Hematopoietic multipotent progenitor cell (in vitro differentiated cells): ENCODE data around the gene WDR86.

DNA sequence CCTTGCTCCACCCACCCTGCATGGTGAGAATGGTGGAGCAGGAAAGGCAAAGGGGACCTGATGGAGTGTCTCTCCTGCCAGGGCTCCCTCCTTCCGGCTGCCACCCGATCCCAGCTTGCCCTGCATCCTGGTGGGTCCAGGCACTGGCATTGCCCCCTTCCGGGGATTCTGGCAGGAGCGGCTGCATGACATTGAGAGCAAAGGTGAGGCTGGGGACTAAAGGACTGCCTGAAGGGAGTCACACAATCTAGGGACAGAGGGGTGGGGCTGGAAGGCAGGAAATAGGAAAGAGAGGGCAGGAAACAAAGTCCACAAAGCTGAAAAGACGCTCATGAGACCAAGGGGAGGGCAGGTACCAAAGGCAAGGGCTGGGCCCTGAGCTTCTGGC is 12.0 kb downstream of the ATG9B start:
- CAGE, long polyA plus RNA, result no peak

DNA sequence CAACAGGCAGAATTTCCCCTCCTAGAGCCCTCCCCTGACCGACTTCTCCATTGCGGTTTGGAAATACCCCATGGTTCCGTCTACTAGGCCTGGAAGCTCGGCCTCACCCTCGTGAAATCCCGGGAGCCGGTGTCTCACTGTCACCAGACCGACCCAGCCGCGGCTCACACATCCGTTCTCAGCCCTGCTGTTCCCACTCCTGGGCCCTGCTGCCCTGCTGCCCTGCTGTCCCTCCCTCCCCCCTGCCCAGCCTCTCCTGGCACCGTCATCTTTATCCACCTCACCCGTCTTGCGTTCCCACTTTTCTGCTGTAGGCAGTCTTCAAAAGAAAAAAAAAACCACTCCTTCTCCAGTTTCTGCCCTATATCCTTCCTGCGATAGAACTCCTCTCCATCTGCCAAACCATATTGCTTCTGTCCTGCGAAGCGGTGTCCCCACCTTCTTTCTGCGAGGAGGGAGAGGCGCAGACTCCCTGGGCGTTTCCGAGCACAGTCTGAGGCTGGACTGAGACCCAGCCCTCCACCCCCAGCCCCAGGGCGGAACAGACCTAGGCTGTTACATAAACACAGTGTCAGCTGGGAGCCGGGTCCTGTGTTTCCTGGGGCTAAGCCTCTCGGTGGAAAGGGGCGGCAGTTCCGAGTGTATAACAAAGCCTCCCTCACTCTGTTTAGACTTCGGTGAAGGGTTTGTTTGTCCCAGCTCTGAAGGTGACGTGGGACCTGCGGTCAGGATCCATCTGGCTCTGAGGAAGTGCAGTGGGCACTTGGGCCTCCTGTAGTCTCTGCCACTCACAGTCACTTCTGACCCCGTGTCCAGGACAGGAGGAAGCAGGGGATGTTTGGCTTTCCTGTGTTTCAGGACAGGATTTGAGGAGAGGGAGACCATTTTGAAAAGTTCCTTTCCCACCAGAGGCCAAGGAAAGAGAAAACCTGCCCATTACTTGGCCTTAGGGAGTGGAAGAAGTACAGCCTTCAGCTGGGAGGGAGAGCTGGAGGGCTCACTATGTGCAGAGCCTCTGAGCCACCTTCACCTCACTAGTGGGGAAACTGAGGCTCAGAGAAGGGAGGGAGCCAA is 2.9 kb downstream of the AGAP3 start:
- CAGE, long polyA plus RNA, result start-site peak on the minus strand centred at position 512 of the sequence, 44 bp wide, 27 reads

DNA sequence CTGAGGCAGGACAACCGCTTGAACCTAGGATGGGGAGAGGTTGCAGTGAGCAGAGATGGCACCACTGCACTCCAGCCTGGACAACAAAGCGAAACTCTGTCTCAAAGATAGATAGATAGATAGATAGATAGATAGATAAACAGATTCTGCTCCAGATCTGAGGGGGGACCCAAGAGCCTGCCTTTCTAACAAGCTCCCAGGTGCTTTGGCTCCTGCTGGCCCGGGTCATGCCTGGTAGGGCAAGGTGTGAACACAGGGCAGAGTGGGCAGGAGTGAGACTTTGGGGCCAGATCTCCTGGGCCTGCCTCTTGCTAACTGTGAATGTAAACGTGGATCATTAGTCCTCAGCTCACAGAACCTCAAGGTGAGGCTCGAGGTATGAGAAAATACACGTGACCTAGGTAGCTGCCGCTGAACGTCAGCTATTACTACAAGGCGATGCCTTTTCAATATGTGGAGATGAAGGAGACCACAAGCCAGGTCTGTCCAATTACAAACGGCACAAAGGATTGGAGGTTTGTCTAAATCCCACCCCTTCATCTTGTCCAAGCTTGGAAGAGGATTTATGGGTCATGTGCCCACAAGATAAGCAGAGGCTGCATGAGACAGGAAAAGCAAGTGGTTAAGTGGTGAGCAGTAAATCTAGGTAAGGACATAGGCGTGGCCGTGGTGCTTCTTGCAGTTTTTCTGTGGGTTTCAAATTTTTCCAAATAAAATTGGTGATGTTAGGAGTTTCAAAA is 1.5 kb upstream of the IQCA1L start:
- CAGE, long polyA plus RNA, result no peak

GRCh38 chr7:151238611-151239283 is 6.5 kb downstream of the CHPF2 start:
- CAGE, long polyA plus RNA, result no peak

DNA sequence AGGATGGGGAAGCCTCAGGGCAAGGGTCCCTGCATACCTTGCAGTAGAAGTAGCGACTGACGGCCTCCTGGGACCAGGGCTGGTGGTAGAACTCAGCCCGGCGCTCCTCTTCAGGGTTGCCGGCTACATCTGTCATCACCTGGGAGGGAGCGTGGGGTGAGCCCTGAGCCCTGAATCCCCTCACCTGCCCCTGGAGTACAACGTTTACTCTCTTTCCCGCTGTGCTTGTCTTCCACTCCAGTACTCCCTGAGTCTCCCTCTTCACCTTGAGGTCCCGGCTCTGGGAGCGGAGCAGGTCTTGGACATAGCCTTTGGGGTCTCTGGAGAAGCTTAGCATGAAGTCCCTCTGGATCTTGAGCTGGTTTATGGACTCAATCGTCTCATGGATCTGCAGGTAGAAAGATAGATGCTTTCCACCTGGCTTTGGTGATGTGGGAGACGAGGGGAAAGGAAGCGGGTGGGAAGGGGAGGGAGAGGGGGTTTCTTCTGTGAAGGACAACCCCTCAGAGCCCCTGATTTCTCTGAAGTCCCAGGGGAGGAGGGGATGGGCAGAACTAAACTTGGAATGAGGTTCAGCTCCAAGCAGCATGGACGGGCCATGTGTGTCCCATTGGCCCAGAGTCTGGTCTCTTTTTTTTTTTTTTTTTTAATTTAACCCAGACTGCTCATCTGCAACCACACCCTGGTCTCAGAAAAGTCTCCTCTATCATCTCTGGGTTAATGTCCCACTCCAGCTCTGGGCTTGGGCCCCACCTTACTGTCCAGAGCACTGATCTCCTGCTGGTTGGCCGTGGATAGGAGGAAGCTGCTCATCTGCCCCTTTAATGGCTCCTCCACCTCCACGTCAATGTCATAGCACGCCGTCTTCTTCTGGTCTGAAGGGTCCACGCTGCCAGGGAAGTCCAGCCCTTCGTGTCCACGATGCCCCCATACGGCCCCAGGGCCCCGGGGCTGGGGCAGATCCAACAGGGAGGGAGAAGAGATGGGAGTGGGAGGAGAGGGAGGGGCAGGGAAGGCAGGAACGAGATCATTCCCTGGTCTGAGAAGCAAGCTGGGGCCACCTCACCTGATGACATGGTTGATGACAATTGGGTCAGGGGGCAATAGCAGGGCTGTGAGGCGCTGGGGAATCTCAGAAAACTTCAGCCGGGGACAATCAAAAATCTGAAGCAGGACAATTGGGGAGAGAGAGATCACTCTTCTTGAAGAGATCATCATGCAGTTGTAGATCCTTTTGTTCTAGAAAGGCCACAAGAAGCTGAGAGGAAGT is 7.5 kb downstream of the CHPF2 start:
- CAGE, long polyA plus RNA, result no peak

GRCh38 chr7:151252264-151252913 is 3.9 kb upstream of the SMARCD3 start:
- CAGE, long polyA plus RNA, result no peak

GRCh38 chr7:151351846-151352398 is 10.3 kb downstream of the NUB1 start:
- CAGE, long polyA plus RNA, result no peak

DNA sequence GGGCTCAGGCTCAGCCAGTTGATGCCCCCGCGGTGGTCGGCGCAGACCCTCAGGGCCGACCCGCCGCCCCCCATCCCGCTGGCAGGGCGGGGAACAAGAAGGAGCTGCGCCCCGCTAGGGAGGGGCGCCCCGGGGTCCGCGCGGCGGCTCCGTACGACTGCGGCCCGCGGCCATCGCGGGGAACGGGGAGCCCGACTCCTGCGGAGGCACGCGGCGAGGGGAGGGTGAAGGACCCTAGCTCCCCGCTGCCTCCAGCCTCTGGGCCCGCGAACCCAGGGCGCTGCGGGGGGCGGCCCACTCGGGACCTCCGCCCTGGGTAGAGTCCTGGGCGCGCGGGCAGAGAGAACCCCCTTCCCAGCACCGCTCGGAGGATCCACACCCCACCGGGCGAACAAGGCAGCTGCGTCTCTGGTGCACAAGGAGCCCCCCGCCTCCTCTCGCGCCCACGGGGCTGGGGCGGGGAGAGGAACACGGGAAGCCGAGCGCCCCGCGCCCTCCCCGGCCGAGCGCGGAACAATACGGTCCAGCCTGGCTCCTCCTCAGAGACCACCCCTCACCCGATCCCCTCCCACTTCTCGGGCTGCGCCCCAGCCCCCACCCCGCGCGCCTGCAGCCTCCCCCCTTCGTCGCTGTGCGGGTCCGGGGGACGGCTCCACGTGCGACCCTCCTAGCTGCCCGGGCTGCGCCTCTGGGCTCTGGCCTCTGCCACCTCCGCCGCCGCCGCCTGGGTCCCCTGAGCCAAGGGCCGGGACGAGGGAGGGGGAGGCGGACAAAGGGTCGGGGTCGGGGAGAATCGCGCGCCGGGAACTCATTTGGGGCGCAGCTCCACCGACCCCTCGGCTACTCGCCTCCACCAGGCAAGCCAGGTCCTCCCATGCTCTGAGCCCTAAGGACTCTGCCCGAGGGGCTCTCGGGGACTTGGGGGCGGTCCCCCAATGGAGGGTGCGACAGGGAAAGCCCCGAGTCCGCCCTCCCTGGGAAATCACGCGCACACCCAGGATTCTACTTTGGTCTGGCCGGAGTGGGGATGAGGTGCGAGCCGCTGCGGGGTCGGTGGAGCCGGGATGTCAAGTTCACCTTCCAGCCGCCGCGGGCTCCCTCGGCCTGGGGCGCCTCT is at the start of gene WDR86:
Gene WDR86 (minus strand): TSS at position 523 of the 1,117 bp plus-strand sequence.
- CAGE, long polyA plus RNA, result no peak

DNA sequence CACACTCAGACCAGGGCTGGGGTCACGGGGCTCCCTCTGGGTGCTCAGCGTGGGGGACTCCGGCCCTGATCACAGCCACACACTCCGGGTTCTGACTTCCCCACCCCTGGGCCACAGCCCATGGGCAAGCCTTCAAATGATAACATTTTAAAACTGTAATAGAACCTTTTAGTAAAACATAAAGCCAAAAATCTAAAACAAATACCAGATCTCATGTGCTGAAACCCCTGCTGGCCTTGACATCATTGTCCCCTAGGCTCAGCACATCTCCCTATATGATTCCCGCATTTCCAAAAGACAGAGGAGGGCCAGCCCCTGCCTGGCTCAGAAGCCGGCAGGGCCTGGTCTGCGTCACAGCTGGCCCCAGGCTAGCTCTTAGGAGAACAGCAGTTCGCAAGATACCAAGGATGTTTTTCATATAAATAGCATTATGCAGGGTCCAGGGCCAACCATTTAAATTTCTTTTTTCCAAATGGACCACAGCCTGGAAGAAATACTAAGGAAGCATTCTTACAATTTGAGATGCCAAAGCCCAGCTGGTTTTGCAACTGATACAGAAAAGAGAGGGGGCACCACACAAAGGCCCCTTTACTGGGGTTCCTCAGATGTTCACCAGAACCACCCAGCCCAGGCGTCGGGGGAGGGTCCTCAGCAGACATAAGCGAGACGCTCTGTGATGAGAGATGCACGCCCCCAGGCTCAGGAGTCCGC is 3.2 kb downstream of the CRYGN start:
- CAGE, long polyA plus RNA, result no peak

DNA sequence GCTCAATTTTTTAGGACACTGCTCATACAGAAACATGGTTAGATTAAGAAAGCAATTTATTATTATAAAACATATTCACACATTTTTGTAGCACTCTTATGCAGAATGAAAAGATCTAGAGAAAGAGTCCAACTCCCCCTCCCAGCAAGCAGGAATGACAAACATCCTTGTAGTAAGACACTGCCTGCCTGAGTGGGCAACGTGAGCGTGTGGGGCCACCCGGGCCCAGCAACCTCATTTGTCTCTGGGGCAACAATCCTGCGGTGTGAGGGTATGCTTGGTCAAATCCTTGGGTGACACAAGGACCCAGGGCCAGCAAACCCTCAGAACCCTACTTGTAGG is 10.8 kb downstream of the RHEB start:
- CAGE, long polyA plus RNA, result no peak

- CAGE, long polyA plus RNA, result no peak
Observed at GRCh38 chr7:151550754-151551008, 31.0 kb upstream of the RHEB start.

- CAGE, long polyA plus RNA, result no peak
Observed at GRCh38 chr7:151586504-151586813, 66.8 kb upstream of the RHEB start.

DNA sequence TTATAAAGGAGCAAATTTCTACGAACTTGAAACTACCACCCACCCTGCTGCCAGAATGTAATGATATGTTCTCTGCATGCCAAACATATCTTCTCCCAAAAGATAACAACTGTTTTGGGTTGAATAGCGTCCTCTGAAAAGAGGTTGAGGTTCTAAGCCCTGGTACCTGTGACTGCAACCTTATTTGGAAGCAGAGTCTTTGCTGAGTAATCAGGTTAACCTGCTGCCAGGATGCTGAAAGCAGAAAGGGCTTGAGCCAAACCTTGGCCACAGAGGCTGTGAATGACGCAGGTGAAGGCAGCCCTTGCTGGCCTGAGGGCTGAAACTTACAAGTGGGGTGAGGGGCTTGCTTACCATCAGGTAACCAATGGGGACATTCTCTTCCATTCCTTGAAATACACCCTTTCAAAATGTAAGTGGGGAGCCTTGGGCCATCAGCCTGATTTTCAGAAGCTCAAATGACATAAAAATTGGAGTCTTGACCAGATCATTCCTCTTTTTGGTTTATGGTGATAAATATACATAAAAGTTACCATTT is 151.9 kb upstream of the RHEB start:
- CAGE, long polyA plus RNA, result no peak

DNA sequence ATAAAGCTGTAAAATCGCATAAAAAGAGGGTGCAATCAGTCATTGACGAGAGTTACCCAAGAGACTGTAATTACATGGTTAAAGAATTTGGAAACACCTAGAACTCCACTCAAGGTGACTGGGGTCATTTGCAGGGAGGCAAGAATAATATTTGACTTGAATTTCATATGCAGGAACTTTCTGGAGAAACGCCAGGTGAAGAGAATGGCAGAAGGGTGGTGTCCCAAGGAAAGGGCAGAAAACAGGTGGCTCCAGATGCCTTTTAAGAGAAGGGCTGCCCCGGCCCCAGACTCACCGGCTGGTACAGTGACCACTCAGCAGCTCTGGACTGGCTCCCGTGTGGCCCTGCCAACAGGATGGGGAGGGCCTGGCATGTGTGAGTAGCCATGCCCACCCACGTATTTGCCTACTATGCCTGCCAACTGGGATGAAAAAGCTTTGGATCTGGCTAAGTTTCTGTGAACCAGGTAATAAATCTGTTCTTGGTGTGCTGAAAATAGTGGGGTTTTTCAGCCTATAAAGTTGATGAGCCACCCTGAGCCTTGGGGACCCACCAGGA is 159.5 kb downstream of the PRKAG2 start:
- CAGE, long polyA plus RNA, result no peak

DNA sequence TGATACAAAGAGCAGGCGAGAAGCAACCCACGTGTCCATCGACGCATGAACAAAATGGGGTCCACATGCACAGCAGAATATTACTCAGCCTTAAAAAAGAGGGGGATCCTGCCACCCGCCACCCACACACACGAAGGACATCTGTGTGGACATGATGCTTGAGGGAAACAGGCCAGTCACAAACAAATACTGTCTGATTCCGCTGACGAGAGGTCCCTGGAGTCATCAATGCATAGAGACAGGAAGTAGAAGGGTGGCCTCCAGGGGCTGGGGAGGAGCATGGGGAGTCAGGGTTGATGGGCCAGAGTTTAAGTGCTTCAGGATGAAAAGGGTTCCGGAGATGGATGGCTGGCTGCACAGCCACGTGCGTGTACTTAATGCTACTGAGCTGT is 151.8 kb downstream of the PRKAG2 start:
- CAGE, long polyA plus RNA, result no peak

DNA sequence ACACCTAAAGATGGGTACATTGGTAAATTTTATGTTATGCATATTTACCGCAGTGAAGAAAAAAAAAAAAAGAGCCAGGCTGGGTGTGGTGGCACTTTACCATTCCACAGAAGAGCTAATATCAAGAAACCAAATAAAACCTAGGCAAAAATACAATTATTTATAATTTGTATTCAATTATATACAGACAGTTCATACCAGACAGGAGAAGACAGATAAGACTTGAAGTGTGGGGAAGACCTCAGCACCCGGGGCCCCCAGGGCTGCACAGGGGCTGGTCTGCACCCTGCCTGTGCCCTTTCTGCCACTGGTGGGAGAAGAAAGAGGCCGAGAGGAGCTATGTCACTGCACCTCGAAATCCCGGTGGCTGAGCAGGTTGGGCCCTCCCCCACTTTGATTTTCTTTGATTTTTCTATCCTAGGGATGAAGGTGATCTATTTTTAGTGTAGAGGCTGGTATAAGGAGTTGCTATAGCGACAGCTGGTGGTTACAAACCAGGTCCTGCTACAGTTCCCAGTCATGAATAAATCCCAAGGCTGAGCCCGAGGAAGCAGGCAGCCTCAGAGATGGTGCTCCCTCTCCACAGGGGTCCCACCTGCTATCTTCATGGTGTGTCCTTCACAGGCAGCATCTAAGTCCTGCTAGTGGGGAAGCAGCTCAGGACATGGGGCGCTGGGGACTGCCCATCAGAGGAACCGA is 151.3 kb downstream of the PRKAG2 start:
- CAGE, long polyA plus RNA, result no peak

DNA sequence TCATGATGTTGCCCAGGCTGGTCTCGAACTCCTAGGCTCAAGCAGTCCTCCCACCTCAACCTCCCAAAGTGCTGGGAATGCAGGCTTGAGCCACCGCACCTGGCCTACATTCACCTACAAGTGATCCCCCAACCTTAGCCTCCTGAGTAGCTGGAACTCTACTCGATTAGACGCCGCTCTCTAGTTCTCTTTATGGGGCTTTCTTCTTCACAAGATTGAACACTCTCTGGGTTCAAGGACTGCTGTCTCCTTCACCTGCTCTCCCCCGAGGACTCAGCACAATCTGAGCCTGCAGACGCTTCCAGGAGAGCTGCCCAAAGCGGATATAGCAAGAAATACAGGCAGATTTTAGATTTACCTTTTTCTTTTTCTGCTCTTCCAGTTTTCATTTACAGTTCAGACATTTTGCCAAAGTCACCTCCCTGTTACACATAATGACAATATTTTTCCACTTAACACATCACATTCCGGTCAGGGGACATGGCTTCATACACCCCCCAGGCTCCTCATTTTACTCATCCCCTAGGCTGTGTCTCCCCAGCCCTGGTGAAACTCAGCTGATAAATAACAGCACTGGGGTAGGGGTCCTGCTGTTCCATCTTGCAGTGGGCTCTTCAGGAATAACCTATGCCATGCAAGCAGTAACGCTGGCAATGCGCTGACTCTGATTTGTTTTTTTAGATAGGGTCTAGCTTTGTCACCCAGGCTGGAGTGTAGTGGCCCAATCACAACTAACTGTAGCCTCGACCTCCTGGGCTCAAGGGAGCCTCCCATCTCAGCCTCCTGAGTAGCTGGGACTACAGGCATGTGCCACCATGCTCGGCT is 142.8 kb downstream of the PRKAG2 start:
- CAGE, long polyA plus RNA, result no peak

DNA sequence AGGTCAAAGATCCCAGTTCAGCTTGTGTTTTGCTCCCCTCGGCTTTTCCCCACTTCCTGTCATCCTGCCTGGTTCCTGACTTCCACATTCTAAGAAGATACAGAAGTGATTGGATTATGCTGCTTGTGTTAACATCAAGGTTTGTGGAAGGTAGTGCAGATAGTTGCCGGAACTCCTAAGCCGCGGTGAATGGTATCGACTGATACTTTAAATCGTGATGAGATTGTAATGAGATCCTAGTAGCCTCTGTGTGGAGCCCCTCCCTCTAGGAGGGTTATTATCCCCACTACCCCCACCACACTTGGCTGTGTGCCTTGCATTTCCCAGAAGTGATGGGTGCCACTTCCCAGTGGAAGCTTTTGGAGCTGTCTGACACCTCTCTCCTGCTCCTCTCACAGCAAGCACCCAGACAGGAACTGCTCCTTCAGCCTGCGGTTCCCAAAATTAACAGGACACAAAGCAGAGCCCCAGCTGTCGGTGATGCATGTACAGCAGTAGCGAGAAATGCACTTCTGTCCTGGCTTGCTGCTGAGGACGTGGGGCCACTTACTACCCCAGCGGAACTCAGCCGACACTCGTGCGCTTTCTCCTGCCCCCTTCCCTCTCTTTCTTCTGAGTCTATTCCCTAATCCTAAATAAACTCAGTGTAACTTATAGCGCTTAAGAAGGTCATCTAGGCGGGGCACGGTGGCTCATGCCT is 52.5 kb downstream of the PRKAG2 start:
- CAGE, long polyA plus RNA, result no peak

DNA sequence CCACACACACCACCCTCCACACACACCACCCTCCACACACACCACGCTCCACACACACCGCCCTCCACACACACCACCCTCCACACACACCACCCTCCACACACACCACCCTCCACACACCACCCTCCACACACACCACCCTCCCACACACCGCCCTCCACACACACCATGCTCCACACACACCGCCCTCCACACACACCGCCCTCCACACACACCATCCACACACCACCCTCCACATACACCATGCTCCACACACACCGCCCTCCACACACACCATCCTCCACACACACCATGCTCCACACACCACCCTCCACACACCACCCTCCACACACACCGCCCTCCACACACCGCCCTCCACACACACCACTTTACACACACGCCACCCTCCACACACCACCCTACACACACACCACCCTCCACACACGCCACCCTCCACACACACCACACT is 21.7 kb downstream of the PRKAG2 start:
- CAGE, long polyA plus RNA, result no peak

DNA sequence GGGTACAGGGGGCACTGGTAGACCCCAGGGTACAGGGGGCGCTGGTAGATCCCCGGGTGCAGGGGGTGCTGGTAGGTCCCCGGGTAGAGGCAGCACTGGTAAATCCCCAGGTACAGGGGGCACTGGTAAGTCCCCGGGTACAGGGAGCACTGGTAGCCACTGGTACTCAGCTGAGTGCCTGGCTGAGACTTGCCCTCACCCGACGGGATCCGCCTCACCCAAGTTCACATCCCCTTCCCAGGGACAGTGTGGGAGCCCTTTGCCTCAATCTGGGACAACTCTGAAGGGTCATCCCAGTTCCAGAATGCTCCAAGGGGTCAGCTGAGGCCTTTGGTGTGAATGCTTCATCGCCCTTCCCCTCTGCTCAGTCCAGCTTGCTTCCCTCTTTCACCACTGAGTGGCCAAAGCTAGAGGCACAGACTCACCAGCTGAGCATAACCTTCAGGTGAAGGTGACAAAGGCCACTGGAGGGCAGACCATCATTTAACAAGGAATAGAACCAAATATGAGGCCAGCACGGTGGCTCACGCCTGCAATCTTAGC is 13.7 kb downstream of the PRKAG2 start:
- CAGE, long polyA plus RNA, result no peak